ENCODE data around the gene OGFOD3.

GRCh38 chr17:82355989-82356554 is 3.0 kb upstream of the TEX19 start:
- PRO-cap, result no peak

DNA sequence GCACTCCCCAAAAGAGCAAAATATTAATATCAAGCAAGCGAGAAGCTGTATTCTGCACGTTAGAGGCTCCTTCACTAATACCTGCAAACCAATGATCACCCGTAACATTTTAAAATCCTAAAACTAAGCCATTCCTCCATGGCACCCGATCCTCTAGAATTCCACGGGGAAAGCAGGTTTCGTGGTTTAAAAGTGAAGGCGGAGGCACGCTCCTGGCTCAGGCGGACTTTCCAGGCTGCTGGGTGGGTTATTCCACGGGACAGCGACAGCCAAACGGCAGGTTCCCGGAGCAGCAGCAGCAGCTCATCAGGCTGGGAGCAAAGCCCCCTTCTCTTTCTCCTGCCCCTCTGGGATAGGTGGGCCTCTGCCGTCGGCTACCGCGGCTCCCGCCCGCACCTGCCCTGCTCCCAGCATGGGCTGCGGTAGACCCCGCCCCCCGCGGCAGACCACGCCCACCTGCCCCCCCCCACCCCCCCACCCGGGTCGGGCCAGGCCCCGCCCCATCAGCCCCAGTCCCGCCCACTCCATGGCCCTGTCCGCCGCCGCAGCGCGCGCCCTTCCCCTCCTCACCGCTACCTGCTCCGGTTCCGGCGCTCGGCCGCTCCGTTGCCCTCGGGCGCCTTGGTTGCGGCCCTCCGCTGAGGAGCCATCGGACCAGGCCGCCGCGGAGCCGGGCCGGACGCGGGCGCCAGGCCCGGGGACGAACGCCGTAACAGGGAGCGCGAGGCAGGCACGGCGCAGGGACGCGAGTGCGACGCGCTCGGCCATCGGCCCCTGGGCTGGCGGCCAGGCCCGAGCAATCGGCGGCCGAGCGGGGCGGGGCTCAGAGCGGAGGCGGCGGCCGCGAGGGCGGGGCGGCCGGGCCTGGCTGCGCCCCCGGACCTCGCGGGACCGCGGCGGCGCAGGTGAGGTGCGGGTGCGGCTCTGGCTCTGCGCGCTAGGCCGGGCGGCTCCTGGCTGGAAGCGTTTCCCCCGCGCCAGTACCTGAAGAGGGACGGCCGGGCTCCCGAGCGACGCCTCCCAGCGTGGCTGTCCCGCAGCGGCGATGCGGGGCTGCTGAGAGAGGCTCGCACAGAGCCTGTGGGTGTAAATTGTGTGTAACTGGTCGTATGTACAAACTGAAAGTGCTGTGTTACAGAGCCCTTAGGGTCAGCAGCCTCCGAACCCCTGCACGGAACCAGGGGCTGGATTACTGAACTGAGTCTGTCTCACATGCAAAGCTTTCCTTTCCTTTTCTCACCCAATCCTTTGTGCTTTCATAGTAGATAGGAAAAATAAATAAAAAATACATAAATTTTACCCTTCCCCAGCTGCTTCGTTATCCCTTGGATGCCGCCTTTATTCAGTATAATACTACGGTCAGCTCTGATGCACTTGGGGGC is at the start of gene OGFOD3:
Gene OGFOD3, minus strand, starts transcription at position 751 of the 1,382 bp plus-strand sequence.
- PRO-cap, result bidirectional peak, plus-strand start at position 512 of the sequence, minus-strand start at position 421 of the sequence; bidirectional peak, plus-strand start at position 826 of the sequence, minus-strand start at position 751 of the sequence

DNA sequence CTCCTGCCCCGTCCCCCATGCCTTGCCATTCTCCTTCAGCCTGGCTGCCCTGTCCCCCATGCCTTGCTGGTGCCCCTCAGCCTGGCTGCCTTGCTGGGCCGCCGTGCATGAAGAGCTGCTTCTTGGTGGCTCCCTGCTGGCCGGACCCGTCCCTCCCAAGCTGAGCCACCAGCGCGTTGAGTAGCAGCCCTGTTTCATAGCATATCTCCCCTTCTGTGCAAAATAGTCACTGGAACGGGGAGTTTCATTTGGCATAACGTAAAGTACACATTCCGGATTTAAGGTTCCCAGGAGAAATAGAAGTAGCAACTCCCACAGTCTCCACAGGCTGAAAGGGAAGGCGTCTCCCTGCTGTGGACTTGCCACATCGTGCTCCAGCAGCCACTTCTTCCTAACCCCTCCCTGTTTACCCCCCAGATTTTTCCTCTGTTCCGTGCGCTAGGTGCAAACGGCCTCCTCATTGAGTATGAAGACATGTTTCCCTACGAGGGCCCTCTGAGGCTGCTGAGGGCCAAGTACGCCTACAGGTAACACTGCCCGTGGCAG is 5.7 kb upstream of the OGFOD3 start:
- PRO-cap, result no peak

GRCh38 chr17:82461460-82462625 is 3.3 kb downstream of the NARF start:
- PRO-cap, result no peak

DNA sequence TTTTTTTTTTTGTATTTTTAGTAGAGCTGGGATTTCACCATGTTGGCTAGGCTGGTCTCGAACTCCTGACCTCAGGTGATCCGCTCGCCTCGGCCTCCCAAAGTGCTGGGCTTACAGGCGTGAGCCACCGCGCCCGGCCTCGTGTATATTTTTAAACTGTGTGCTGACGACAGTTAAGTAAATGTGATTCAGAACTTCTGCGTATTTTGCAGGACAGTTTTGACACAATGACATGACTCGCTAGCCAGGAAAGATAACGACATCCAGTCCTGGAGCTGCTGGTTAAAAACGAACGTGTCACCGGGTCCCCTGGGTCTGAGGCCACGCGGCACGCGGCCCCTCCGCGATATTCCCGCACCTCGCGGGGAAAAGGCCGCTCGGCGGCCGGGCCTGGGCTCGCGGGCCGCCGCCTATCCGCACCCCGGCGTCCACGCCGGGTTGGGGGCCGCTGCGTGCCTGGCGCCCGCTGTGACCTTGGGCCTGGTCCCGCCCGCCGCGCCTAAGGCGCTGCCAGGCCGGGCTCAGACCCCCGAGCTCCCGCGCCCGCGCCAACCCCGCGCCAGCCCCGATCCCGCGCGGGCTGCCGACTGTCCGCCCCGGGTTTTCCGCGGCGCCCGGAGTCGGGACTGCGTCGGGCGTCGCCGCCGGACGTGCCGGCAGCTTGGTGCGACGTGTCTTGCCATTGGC is 455 bp upstream of the FOXK2 start:
- PRO-cap, result bidirectional peak, plus-strand start at position 357 of the sequence, minus-strand start at position 258 of the sequence; bidirectional peak, plus-strand start outside the sequence, minus-strand start at position 589 of the sequence

DNA sequence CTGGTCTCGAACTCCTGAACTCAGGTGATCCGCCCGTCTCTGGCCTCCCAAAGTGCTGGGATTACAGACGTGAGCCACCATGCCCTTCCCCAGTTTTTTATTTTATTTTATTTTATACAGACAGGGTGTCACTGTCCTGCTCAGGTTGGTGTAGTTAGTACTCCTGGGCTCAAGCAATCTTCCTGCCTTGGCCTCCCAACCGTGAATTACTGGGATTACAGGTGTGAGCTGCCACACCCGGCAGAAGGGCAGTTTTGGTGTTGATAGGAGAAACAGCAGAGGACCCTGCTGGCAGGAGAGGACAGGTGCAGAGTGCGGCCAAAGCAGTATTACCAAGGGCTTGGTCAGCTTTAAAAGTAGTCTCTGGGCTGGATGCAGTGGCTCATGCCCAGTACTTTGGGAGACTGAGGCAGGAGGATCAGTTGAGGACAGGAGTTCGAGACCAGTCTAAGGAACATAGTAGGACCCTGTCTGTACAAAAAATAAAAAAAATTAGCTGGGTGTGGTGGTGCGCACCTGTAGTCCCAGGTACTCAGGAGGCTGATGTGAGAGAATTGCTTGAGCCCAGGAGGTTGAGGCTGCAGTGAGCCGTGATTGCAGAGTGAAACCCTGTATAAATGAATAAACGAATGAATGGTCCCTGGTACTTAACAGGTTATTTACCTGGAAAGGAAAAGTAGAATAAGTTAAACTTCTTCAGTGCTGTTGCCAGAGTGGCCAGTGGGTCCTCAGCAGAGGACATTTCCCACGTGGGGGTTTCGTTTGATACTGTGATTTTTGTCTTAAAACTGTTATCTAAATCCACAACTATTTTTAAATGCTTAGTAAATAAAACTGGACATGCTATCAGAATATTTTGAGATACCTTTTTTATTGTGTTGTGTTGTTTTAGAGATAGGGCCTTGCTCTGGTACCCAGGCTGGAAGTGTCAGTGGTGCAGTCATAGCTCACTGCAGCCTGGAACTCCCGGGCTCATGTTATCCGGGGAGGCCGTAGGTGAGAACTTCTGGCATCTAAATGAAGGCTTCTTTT is 23.2 kb downstream of the FOXK2 start:
- PRO-cap, result no peak

DNA sequence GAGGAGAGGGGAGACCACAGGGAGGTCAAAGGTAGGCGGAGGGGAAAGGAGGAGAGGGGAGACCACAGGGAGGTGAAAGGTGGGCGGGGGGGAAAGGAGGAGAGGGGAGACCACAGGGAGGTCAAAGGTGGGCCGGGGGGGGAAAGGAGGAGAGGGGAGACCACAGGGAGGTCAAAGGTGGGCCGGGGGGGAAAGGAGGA is 62.0 kb downstream of the WDR45B start:
- PRO-cap, result no peak

GRCh38 chr17:82595938-82596267 is 52.3 kb downstream of the WDR45B start:
- PRO-cap, result no peak

GRCh38 chr17:82602594-82603379 is 45.5 kb downstream of the WDR45B start:
- PRO-cap, result no peak

GRCh38 chr17:82658354-82658880 is 10.2 kb upstream of the WDR45B start:
- PRO-cap, result no peak

DNA sequence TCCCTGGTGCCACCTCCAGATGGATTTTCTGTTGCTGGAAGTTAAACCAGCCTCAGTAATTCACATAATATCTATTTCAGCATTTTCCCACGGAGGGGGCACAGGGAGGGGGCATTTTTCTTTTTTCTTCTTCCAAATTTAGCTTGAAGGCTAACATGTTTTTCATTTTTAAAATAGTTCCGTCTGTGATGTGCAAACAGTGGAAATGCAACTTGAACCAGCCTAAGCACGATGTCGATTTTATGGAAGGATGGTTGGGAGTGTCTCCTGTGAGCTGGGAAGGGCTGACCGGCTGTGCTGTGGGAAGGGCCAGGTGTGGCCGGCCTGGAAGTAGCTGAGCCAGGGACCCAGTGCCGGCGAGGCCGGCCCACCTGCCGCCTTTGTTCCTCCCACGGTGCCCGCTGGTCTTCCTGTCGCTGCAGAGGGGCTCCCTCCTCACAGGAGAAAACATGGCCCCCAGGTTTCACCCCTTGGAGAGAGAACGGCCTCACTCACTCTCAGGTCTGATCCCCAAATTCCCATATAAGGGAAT is 4.0 kb upstream of the RAB40B start:
- PRO-cap, result no peak

- PRO-cap, result no peak
Measured at GRCh38 chr17:82737727-82738772, 2.6 kb downstream of the FN3K start.

DNA sequence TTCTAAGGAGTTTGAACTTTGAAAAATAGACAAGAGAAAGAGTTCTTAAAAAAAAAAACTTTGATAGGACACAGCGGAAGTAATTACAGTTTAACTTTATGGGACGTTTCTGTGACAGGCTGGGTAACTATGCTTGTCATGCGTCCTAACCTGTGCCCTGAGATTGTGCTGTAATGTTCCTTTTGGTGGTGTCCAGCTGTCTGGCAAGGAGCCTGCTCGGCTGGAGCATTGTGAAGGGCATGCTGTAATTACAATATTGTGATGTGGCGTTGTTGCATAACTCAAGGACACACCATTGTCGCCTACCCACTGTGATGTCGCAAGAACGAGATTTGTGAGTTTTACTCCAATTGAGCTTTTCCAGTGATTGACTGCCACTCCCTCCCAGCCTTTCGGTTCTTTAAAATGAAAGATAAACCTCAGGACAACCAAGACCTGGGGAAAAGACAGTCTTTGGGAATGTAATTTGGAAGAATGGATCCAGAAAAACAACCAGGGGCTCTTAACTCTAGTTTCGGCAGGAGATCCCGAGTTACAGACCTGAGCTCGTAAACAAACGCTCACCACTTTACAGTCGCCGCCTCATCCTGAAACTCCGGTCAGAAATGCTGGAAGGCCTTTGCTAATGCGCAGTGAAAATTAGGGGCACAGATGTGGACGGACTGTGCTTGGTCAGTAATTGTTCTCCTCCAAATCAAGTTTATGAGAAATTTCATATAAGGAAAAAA is 1.4 kb downstream of the ZNF750 start:
- PRO-cap, result no peak

GRCh38 chr17:82844894-82846048 is 5.4 kb upstream of the ZNF750 start:
- PRO-cap, result no peak

DNA sequence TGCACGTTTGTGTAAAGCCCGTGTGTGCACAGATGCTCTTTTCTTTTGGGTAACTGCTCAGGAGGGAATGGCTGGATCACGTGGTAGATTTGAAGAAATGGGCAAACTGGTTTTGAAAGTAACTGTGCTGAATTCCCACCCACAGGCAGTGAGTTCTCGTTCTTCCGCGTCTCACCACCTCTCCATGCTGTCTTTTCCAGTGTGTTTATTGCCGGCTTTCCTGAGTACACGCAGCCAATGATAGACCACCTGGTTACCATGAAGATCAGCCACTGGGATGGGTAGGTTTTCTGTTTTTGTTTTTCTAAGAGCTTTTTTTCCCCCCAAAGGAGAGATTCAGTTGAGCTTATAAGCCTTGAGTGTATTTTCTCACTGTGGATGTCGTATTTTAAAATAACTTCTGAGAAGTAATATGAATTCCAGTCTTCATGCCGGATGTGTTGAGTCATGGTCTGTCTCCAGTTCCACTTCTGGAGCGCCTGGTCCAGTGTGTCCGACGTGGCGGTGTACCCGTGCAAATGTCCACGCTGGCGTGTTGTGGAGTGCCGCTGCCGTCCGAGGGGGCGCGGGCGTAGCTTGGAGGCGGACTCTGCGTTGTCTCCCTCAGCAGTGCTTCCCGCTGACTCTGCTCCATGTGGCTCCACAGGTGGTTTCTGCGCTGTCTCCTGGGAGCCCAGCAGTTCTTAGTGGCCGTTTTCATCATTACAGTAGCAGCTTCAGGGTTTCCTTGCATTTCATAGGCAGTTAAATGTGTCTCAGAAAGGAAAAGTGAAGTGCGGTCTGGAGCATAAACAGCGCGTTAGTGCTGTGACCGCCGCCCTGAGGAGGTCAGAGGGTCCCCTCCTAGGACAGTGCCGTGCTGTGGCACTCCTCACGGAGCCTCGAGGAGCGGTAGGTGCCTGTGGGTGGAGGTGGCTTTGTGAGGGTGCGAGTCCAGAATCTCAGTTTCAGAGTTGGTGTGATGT is 60.9 kb upstream of the ZNF750 start:
- PRO-cap, result no peak

- PRO-cap, result no peak
Measured at GRCh38 chr17:82938433-82938852, 98.6 kb upstream of the ZNF750 start.

DNA sequence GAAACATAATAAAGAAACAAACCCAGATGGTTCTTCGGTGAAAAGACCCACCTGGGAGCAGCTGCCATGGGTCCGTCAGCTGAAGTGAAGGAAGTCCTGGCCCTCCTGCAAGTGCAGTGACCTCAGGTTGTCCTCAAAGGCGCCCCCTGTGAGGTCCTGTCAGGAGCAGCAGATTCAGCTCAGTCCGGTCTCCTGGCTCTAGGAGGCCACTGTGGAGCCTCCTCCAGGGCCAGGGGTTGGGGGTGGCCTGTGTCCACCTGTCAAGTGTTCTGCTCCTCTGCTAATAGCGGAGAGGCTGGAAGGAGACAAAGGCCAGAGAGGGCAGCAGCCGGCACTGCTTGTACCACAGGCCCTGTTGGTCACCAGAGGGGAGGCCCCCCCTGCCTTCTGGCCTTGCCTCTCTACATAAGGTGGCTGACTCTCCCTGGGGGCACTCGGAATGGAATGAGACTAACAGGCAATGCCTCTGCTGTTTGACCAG is 104.7 kb downstream of the B3GNTL1 start:
- PRO-cap, result no peak

GRCh38 chr17:83053165-83053716 is 1.7 kb upstream of the B3GNTL1 start:
- PRO-cap, result no peak

DNA sequence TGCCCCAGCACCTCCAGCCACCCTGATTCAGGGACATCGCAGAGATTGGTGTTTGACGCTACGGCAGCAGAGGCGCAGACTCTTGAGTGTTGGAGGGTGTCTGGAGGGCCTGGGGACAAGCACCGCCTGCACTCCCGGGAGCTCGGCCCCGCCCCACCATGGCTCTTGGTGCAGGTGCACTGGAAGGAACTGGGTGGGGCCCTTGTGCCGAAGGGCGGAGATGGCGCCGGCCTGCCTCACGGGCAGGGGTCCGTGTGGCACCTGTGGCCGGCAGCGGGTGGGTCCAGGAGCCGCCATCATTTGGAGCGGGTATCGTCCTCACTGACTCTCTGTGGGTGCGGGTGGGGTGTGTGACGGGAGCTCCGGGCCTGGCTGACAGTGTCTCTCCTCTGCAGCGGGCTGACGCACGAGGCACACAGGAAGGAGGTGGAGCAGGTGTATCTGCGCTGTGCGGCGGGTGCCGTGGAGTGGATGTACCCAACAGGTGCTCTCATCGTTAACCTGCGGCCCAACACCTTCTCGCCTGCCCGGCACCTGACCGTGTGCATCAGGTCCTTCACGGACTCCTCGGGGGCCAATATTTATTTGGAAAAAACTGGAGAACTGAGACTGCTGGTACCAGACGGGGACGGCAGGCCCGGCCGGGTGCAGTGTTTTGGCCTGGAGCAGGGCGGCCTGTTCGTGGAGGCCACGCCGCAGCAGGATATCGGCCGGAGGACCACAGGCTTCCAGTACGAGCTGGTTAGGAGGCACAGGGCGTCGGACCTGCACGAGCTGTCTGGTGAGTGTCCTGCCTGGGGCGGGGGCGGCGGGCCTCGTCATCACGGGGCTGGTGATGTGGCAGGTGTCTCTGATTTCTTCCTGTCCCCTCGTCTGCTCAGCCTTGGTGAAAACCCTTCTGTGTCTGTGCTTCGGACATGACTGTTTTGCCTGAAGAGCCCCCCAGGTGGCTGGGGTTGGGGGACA is 5.4 kb downstream of the METRNL start:
- PRO-cap, result no peak

GRCh38 chr17:83085625-83086491 is 6.4 kb downstream of the METRNL start:
- PRO-cap, result no peak

All from neuron (in vitro differentiated cells).